Bronchus fibroblast of lung (primary cell): ENCODE measurements around the genes ZNF311, GNL1 and ABCF1.

DNA sequence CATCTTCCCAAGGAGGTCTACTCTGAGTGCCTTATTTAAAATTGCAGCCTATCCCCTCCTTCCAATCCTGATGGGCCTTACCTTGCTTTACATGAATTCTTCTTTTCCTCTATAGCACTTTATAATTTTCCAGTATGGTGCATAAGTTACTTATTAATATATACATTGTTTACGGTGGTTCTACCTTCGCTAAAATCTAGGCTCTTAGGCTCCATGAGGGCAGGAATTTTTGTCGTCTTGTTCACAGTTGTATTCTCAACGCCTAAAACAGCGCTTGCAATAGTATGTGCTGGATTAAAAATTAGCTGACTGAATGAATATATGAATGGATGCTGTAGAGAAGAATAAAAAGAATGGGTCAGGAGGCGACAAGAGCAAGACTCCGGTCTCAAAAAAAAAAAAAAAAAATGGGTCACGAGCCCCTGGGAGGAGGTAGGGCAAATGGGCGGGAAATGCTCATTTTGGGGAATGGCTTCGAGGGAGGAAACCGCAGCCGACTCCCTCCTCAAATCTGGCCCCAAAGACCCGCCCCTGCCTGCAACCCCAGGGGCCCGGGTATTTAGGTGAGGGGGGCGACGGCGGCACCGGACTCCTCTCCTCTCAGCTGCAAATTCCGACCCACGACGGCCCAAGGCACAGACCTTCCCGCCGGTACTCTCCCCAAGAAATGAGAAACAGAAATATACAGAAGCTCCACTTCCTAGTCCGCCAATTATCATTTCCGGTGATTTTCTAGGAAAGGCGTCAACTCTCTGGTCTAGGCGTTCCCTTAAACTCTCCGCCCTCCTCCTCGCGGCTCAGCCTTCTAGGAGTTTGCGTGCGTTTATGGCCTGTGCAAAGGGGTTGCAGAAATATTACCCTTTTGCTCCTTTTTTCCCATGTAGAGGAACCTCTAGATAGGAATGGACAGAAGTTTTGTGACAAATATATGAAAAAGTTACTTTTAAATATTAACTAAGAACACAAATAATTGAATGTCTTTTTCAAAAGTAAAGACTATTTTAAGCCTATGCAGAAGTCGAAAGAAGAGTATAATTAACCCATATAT lies at the start of gene ZNF311:
TSS of gene ZNF311 (minus strand) at position 389 of the 1,048 bp plus-strand sequence.
- RAMPAGE, long total RNA = no peak

DNA sequence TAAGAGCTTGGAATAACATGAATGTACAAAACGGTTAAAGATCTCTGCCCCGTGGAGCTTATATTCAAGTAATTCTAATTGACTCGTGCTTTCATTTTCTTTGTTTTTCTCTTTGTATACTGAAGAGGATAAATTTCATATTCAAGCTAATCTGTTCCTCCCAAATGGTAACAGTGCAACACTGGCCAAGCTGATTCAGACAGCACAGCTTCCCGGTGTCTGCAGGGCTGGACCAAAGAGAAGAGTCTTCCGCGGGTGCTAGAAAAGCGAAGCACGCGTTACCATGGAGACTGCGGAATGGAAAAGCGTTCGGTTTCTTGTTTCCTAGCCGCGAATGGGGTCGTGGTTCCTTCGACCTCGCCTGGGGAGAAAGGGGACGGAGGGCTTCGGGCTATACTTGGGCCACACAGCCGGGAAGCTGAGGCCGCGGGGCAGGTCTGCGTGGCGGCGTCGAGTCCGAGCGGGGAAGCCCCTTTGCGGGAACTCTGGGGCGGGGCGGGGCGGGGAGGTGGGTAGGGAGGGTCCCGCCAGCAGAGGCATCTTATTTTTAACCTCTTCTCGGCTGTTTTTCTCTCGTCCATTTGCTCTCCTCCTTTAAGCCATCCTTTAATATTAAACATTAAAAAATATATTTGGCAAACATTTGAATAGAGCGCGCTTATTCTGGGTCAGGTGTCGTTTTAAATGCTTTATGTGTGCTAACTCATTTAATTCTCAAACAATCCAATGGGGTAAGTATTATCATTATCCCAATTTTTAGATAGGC lies 6.3 kb upstream of the ZNF311 start:
- RAMPAGE, long total RNA = no peak

DNA sequence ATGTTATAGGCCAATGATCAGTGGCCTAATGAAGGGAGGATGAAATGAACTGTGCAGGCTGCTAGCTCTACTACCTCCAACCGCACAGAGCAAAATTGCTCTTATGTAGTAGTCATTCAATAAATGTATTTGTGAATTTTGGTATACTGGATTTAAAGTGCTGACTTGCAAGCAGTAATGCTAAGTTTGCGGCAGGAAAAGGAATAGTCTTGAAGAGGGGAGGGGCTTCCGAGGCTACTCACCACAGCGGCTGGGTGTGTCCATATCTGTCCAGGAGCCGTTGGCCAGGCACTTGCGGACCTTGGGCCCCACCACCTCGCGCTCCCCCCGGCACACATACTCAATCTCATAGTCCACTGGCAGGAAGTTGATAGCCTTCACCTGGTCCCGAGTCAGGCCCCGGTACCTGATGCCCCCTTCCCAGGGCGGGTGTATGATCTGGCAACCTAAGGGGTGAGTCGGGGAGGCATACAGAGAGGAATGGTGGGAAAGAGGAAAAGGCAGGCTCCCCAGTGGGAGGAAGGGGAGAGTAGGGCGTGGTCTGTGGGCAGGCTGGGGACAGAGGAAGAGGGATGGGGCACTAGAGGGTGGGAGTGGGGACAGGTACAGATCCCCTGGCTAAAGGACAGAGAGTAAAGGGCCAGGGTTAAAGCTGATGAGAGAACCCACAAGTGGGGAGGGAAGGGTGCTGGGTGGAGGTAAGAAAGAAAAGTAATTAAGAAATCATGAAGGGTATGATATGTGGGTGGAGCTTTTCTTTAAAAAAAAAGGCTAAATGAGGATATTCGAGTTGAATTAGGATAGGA lies 1.6 kb downstream of the GABBR1 start:
- RAMPAGE, long total RNA = no peak

GRCh38 chr6:29631960-29632712 lies 847 bp downstream of the GABBR1 start:
- RAMPAGE, long total RNA = no peak

- RAMPAGE, long total RNA = no peak
Measured at GRCh38 chr6:29661690-29662148, 4.8 kb downstream of the MOG start.

DNA sequence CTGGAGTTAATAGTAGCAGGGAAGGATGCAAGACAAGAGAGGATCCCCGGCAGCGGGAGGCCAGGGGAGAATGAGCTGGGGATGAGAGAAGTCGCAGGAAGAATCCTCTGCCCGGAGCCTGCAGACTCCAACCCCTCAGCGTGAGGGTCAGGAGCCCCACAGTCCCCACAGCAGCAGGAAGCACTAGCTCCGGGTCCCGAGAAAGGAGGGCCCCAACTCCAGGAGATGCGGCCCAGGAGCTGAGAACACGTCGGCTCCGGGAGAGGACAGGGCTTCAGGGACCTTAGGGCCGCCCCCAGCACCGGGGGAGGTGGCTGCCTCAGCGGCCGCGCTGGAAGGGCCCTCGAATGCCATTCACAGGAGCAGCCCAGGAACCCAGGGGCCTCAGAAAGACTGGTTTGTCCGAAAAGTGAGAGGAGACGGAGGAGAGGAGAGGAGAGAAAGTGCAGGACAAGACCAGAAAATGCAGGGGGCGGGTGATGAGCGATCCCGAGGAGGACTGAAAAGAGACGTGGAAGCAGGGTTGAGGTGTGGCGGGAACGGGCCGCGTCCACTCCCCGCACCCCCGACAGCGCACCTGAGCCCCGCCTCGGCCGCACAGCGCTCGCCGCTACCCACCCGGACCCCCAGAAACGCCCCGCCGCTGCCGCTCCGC lies 25.1 kb downstream of the HLA-F start:
- RAMPAGE, long total RNA = no peak

DNA sequence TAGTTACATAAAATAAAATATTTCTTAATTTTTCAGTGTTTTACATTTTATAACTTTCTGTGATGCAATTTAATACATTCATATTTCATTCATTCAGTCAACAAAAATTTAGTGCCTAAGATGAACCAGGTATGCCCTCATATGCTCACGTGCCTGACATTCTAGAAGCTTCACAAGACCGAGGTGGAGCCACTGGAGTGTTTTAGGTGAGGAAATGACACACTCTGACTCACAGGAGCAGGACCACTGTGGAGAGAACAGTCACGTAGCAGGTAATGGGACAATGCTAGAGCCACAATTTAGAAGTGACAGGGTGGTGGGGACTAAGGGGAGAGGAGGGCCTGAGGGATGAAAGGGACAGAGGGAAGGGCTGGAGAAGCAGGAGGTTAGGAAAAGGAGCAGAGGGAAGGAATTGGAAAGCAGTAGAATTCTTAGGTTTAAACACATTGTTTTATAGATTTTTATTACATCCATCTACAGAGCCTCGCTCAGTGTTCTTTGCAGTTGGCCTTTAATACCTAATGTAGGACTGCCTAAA lies 17.6 kb upstream of the HLA-A start:
- RAMPAGE, long total RNA = no peak

DNA sequence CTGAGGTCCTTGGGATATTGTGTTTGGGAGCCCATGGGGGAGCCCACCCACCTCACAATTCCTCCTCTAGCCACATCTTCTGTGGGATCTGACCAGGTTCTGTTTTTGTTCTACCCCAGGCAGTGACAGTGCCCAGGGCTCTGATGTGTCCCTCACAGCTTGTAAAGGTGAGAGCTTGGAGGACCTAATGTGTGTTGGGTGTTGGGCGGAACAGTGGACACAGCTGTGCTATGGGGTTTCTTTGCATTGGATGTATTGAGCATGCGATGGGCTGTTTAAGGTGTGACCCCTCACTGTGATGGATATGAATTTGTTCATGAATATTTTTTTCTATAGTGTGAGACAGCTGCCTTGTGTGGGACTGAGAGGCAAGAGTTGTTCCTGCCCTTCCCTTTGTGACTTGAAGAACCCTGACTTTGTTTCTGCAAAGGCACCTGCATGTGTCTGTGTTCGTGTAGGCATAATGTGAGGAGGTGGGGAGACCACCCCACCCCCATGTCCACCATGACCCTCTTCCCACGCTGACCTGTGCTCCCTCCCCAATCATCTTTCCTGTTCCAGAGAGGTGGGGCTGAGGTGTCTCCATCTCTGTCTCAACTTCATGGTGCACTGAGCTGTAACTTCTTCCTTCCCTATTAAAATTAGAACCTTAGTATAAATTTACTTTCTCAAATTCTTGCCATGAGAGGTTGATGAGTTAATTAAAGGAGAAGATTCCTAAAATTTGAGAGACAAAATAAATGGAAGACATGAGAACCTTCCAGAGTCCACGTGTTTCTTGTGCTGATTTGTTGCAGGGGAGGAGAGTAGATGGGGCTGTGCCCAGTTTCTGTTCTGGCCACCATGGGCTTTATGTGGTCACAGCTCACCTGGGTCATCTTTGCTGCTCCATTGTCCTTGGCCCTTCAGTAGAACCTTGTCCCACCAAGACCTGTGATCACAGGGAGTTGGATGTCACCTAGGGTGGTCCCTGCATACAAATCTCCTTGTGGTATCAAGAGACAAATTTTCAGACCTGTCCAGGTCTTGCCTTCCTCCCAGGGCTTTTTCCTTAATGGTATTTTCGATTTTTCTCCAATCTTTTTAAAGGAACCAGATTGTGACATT lies 3.1 kb downstream of the HLA-A start:
- RAMPAGE, long total RNA = no peak

DNA sequence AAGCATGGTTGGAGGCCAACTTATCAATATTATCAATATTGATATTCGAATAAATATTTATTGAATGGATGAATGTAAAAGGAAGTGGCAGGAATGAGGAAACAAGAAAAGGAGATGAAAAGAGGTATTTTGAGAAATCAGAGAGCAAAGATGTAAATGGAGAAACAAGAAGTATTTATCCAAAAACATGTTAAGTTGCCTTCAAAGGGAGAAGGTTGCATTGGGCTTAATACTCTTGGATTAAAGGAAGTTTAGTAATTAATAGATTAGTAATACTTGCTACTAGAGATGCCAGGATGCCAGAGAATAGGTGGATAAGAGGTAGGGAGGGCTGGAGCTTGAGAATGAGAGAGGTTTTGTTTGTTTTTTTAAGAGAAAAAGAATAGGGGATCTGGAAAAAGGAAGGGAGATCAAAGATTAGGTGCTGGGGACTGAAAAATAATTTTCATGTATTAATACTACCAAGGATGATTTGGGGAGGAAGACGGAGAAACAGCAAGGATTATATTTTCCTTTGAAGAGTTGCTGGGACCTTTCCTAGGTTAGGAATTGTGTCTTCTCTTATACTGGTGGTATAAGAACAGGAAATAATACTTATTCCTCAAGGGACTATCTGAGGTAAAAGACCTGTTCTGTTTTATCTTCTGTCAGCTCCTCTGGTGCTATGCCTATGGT lies 952 bp downstream of the PPP1R11 start:
- RAMPAGE, long total RNA = no peak

DNA sequence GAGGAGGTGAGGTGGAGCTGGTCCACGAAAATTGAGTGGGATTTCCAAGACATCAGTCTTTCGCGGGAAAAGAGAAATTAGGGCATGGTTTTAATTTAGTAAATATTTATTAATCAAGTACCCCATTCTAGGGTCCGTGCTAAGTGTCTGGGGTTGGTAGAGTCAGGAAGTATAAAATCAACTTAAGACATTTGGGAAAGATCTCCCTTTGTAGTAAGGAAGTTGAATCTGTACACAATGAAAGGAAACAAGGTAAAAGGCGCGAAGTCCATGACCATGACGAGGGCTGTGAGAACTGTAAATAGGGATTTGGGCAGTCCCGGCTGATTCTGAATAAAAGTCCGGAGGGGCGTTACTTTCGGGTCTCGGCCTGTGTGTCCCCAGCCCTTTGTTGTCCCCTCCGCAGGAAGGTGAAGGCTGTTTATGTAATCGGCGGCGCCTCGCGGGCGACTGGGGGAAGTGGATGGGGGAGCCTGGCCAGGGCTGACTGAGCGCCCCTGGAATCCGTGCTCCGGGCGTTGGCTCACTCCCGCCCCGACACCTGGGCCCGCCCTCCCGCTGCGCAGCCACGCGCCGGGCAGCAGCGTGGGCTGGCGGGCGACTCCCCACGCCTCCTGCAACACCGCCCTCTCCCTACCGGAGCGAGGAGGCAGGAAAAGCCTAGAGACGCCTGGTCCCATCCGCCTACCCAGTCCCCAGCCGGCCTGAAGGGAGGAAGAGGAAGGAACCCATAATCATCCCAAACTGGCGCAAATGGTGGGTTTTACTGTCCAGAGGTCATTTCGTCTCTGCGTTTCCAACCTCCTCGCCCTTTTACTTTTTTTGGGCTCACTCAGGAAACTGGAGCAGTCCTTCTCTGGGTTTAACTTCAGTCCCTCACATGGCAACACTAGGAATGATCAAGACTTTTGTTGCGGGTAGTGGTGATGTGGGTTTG lies 12.2 kb downstream of the TRIM31 start:
- RAMPAGE, long total RNA = no peak

DNA sequence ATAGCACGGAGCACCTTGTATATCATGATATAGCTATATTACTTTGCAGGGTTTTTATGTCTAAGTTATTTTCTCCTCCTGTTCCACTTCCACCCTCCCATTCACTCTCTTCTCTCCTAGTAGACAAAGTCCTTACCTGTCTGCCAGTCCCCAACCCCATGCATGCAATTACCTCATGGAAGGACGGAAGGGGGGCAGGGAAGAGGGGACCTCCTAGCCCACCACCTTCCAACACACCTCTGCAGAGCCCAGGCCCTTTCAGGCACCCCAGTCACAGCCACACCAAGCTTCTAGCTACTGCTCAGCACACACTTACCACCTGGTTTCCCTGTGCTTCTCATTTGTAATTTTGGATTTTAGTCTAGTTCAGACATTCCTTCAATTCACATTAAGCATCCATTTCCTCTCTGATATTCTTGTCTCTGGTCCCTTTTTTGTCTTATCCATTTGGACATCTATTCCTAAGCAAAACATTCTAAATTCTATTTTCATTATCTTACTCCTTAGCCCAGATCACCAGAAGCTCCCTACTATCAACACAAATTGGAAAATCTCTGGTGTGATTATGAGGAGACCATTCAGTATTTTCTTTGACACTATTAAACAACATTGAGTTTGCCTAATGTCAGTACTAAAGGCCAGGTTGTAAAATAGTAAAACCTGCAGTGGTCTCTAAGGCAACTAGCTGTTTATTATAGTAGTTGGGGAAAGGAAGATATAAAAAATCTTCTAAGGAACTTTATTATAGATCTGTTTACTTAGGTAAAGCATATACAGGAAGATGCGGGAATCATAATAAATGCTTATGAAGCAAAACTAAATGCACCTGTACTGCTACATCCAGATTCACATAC lies 9.2 kb upstream of the TRIM39 start:
- RAMPAGE, long total RNA = no peak

GRCh38 chr6:30518333-30518865 lies 29.1 kb downstream of the HLA-E start:
- RAMPAGE, long total RNA = no peak

- RAMPAGE, long total RNA = no peak
Measured at GRCh38 chr6:30521070-30521658, 31.9 kb downstream of the HLA-E start.

DNA sequence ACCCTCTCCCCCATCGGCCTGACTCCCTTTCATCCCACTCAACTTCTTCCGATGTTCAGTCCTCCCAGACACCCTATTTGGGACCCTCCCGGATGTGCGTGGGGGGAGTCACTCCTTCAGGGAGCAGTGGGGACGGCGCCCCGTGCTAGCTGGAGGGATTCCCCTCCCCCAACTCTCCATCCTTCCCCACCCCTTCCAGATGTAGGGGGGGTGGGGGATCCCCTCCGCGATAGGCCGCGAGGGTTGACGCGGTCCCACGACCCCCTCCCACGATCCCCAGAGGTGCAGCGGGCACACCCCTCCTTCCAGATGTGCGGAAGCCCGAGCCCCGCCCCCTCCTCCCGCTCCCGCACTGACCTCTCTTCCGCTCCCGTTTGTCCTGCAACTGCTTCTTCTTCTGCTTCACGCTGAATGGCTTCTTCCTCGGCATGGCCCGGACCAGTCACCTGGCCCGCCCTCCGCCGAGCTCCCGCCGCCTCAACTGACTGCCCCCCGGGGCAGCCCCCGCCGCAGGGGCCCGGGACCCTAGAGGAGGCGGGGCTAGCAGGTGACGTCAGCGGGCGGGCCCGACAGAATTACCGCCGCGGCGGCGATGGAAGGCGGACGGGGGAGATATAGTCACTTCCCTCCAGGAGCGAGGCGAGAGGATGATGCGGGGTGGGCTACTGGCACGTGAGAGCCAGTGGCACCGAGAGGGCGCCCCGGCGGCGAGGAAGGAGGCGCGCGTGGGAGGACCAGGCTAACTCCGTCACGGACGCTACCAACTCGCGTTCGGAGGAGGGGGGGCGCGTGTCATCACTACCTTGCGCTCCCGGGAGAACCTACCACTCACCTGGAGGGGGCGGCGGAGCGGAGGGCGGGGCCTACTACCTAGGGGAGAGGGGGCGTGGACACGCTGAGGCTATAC lies at the start of gene GNL1:
TSS of gene GNL1 (minus strand) at position 716 of the 907 bp plus-strand sequence.
- RAMPAGE, long total RNA = start-site peak on the minus strand centred at position 395 of the sequence, 644 bp wide, 85 and 189 reads in 2 replicates

DNA sequence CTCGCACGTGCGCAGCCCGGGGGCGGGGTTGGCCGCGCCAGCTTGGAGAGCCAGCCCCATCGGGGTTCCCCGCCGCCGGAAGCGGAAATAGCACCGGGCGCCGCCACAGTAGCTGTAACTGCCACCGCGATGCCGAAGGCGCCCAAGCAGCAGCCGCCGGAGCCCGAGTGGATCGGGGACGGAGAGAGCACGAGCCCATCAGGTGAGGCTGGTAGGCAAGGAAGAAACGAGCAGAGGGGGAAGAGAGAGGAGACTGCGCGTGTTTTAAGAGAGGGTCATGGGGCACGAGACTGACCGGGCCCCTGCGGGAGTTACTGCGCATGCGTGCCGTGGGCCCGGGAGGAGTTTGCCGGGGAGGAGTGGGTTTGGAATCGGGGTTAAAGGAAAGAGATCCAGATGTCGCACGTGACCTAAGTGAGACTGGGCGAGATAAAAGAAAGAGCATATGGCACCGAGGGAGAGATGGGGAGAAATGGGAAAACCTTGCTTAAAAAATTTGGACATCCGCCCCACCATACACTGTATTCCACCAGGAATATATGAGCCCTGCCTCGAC lies at the start of gene ABCF1:
TSS of gene ABCF1 (plus strand) at position 84 of the 556 bp plus-strand sequence.
- RAMPAGE, long total RNA = start-site peak on the plus strand centred at position 96 of the sequence, 57 bp wide, 827 and 515 reads in 2 replicates

- RAMPAGE, long total RNA = no peak
Measured at GRCh38 chr6:30571915-30572640, 836 bp downstream of the ABCF1 start.

DNA sequence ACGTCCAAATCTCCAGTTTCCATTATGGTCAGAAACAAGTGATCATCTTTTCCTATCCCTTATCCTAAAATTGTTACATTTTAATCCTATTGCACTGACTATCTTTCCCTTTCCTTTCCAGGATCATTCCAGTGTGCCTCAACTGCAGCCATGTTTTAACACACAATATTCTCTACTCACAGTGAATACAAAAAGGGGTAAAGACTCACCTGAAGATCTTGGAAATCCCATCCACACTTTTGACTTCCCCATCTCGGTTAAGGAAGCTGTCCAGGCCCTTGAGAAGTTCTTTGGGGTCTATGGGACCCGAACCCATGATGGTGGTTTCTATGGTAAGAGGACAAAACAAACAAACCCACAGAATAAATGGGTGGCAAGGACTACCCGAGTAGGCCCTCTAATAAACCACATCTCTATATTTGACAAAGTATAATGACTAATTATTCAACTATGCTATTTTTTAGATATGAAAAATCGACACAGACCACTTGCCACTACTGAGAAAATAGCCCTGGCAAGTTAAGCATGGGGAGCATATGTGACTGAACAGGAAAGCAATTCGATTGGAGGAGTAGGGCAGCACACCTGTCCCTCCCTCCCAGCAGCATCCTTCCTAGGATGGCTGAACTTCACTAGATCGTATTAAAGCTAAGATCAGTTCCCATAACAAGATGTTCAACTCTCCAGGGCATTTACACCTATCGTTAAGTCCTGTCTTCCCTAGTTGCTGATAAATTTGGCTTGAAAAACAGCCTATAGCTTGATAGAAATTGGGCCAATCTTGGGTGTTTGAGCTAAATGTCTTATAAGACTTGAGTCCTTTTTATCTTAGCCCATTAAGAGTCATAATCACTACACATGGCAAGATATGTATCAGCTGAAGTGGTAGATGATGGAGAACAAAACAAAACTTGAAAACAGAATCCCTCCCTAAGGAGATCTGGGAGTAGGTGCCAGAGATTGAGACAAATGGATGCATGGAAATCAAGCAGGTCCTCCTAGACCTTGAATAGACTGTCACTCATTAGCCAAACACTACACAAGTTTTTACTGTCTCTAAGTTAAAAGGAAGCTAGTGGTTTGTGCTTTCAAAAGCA lies 7.1 kb downstream of the PPP1R10 start:
- RAMPAGE, long total RNA = no peak

GRCh38 chr6:30645977-30646425 lies 932 bp upstream of the C6orf136 start:
- RAMPAGE, long total RNA = no peak

DNA sequence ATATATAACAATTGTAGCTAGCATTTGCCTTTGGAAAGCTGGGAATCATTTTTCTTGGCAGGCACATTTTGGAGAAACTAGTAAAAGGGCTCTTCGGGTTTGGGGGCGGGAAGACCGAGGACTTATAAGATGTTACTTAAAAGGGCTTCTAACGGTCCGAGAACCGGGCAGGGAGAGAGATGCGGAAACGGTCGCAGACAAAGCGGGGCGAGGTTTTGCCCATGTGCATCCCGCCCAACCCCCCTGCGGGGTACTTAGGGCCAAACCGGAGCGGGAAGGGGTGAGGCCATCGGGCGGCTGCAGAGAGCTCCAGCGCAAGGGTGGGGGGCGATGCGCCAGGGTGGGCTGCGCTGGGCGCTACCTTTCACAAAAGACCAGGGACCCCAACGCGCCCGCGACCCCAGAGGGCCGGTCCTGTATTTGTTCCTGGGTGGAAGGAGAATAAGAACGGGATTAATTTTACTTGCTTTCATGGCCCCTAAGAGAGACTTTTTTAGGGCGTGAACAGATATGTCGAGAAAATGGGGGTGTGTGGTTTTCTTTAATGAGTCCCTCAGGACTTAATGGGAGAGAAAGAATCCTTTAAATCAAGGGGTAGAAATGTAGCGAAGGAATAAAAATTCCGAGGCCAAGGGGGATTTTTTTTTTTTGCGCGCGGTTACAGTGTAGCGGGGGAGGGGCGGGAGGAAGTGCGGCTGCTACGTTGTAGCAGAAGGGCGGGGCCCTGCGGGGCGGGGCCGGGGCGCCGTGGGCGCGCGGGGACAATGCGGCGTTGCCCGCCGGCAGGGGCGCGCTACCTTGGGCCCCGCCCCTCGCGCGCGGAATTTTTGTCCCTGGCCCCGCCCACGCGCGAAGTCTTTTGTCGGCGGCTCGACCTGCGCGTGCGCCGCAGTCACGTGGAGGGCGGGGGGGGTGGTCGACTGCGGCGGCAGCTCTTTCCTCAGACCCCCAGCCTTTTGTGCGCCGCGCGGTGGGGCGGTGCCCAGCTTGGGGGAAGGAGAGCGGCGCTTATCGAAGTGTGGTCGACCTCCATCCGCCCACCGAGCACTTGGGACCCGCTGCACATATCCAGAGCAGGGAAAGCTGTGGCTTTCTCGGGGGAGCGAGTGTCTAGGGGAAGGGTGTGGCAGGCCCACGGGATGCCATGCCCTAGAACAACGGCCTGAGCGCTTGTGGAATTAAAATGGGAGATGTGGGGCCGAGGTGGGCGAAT lies 950 bp downstream of the TUBB start:
- RAMPAGE, long total RNA = no peak

GRCh38 chr6:30725723-30726327 lies 5.7 kb downstream of the TUBB start:
- RAMPAGE, long total RNA = no peak